ReNcell CX (cell line): ENCODE measurements around the genes AP1B1 and NEFH.

- PRO-cap, result no peak
Measured at GRCh38 chr22:29269306-29270199, 1.5 kb downstream of the EWSR1 start.

DNA sequence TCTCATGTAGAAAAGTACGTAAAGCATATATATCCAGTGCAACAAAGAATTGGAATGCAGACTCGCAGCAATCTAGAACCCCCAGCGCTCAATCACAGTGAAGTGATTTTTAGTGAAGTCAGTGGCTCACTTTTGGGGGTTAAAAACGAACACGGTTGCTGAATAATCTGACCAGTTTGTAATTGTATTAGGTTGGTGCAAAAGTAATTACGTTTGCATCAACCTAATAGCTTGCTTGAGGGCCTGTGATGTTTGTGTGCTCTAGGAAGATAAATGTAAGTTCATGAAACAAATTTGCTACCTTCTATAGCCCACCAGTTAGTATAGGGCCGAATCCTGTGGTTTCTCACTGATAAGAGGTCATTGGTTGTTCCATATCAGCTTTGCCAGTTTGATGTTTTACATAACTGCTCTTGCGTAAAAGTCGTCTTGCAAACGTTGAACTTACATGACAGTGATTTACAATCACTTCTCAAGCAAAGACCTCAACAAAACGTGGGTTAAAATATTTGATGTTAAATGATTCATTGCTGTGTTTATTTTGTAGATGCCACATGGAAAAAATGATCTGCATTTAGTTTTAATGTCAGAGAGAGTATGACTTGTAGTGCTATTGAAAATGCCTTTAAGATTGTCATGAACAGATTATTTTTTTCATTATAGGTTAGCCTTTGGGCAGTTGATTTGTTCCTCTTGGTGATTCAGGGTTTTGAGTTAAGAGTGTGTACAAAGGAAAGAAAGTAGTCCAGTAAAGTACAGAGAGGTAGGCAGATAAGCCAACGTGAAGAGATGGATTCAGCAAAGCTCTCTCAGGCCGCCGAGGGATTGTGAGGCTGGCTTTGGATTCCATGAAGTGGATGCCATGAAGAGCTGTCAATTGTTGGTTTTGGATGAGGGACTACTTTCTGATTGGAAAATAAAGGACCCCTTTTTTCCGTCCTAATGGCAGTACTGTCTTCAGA is 2.5 kb downstream of the EWSR1 start:
- PRO-cap, result no peak

- PRO-cap, result bidirectional peak, plus-strand start at chr22:29388692, minus-strand start at chr22:29388546
Measured at GRCh38 chr22:29387980-29388871, at the start of gene AP1B1. AP1B1 (minus strand) TSS chr22:29388570.

DNA sequence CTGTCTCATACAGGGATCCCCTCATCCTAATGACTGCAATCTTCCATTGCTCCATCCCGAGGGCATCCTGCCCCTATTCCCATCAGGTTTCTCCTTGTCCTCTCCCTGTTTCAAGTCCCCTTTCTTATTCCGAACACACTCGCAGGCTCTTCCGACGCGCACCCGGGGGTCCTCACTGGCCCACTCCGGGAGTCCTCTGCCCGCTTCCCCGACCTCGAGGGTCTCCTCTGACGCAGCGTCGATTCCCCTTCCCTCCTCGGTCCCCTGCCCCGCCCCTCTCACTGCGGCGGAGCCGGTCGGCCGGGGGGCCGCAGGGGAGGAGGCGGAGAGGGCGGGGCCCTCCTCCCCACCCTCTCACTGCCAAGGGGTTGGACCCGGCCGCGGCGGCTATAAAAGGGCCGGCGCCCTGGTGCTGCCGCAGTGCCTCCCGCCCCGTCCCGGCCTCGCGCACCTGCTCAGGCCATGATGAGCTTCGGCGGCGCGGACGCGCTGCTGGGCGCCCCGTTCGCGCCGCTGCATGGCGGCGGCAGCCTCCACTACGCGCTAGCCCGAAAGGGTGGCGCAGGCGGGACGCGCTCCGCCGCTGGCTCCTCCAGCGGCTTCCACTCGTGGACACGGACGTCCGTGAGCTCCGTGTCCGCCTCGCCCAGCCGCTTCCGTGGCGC is at the start of gene NEFH:
Gene NEFH, plus strand, starts transcription at position 418 of the 665 bp plus-strand sequence.
- PRO-cap, result unidirectional peak, plus-strand start at position 426 of the sequence

GRCh38 chr22:29574775-29575536 is 6.0 kb downstream of the NIPSNAP1 start:
- PRO-cap, result no peak

DNA sequence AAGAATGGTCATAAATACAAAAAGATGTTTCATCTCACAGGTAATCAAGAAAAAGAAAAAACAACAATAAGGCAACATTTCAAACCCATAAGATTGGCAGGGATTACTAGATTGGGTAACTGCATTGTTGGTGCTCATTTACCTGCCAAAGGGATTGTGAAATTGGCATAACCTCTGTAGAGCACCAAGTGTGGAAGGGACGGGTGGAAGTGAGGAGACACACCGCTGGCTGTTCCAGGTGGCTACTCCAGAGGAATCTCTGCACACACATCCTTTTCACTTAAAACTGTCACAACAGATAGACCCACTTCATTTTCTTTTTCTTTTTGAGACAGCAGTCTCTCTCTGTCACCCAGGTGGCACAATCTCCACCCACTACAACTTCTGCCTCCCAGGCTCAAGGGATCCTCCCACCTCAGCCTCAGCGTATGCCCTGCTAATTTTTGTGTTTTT is 44.9 kb downstream of the NF2 start:
- PRO-cap, result no peak

DNA sequence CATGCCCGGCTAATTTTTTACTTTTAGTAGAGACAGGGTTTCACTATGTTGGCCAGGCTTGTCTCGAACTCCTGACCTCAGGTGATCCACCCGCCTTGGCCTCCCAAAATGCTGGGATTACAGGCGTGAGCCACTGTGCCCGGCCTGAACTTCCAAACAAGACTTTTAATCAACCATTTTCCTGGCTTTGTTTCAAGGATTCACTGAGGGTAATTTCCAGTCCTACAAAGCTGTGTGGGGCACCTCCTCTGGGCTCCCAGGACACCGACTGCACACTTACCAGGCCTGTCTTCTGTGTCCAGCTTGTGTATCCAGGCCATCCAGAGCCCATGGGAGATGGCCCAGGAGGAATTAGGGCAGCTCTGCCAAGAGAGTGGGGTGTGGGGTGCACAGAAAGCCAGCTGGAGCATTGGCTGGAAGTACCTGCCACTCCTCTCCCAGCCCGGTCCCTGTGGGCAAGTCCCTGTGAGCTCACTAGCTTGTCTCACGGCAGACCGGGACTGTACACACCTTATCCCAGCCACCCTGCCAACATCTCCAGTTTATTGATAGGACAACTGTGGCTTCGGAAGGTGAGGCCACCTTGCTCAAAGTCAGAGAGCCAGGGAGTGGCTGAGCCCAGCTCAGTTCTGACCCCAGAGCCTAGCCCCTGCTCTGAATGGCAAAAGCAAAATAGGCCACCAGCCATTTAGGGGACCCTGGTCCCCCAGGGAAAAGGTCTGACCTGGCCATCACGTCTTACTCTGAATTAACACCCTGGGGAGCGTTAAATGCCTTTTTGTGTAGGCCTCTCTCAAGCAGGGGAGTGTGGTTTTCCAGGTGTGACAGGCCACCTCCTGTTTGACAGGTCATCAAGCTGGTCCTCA is 14.9 kb downstream of the UQCR10 start:
- PRO-cap, result bidirectional peak, plus-strand start at position 485 of the sequence, minus-strand start at position 266 of the sequence

DNA sequence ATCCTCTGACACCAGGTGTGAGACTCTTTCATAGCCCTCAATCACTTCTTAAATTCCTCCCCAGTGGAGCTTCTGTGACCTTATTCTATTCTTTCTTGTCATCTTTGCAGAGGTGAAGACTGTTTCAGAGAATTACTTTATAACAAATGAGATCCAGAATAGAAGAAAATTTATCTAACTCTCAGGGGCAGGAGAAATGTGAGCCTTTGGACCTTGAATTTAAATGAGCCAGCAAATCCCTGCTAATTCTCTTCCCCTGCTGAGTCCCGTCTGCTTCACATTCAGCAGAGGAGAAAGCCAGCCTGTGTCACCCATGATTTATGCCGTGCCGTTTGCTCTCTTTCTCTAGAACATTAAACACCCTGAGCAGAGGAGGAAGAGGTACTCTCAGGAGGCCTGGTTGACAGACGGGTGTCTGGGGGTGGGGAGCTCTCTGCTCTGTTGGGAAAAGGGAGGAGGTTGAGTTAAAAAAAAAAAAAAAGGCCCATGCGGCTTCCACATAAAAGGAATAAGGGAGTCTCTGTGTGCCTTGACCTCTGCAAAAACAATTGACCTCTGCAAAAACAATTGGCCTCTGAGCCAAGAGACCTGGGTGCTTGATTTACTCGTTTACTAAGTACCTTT is 11.3 kb upstream of the MTMR3 start:
- PRO-cap, result no peak

- PRO-cap, result no peak
Measured at GRCh38 chr22:29945397-29945947, 62.5 kb downstream of the MTMR3 start.

DNA sequence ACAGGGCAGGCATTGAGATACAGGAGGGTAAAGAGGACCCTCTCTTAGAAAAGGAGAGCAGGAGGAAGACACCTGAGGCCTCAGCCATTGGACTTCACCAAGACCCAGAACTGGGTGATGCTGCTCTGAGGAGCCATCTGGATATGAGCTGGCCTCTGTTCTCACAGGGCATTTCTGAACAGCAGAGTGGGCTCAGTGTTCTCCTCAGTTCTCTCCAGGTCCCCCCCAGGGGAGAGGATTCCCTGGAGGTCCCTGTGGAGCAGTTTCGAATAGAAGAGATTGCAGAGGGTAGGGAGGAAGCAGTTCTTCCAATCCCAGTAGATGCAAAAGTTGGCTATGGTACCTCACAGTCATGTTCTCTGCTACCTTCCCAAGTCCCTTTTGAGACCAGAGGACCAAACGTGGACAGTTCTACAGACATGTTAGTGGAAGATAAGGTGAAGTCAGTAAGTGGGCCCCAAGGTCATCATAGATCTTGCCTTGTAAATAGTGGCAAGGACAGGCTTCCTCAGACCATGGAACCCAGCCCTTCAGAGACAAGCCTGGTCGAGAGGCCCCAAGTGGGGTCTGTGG is 60.4 kb upstream of the HORMAD2 start:
- PRO-cap, result no peak

- PRO-cap, result no peak
Measured at GRCh38 chr22:30025143-30025775, 55.0 kb upstream of the HORMAD2 start.

GRCh38 chr22:30195796-30196700 is 50.5 kb downstream of the LIF start:
- PRO-cap, result no peak

DNA sequence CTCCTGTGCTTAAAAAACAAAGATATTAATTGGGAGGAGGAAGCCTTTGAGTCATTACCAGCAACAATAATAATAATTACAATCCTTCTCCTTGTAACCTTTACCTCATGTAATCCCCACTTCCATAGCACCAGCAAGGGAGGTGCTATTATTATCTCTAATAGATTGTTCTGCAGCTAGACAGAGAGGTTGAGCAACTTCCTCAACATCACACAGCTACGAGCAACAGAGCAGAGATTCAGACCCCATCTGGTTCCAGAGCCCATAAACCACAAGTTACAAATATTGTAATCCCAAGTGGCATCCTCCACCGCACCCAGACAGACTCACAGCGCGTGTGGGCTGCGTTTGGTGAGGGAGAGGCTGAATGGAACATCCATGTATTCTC is 33.7 kb downstream of the LIF start:
- PRO-cap, result no peak

- PRO-cap, result no peak
Measured at GRCh38 chr22:30226110-30226854, 20.3 kb downstream of the LIF start.

GRCh38 chr22:30253034-30253786 is 6.7 kb upstream of the LIF start:
- PRO-cap, result no peak

DNA sequence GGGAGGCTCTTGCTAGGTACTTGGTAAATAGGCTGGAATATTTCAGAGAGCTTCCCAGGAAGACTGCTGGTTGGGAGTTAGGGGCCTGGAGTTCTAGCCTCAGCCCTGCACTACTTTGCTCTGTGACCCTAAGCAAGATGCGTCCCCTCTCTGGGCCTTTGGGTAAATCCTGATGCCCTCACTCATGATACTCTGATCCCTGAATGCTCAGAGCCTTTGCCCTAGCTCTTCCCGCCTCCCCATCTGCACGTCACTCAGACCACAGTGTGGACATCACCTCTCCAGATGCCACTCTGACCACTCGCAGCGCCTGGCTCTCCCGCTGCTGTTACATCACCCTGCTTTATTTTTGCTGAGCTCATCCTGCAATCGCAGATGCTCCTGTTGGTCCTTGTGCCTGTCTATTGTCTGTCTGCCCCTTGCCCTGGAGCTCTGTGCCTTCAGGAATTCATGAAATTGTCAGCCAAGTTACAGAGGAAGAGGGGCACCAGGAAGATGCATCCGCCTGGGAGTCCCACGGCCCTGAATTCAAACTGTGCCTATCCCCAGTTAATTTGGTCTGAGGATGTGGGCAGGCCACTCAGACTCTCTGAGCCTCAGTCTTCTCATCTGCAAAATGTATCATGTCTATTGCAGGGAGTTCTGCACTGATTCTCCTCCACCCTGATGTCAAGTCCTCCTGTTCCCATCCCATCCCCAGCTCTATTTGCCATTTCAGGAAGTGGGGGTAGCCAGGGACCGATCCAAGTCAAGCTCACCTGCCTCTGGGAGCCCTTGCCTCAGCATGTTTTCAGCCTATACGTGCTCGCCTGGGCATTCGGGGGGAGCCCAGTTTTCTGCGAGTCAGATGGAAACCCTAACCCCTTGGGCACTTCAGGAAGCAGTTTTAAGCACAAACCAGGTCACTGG is 5.4 kb downstream of the OSM start:
- PRO-cap, result no peak

GRCh38 chr22:30273200-30273843 is 6.7 kb upstream of the OSM start:
- PRO-cap, result no peak

DNA sequence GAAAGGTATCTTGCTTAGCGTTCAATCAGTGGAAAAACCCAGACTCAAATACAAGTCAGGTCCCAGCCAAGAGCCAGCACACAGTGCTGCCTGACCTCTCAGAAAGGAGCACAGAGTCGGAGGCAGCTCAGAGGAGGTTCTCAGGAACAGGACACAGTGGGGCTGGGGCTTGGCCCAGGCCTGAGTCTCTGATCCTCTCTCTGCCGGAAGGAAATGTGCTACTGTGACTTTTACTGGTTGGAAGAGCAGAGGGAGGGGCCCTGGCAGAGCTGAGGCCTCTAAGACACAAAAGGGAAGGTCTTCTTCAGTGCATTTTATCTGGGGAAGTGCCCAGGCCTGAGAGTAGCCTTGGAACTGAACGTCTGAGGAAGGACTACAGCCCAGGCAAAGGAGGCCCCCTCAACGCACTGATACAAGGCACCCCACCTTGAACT is 16.2 kb upstream of the CASTOR1 start:
- PRO-cap, result no peak

- PRO-cap, result no peak
Measured at GRCh38 chr22:30305911-30306293, 16.6 kb upstream of the CASTOR1 start.

- PRO-cap, result no peak
Measured at GRCh38 chr22:30379220-30379811, 7.9 kb downstream of the RNF215 start.